Stomach (tissue), 7 donors: ENCODE measurements around the genes PLVAP and NIBAN3.

DNA sequence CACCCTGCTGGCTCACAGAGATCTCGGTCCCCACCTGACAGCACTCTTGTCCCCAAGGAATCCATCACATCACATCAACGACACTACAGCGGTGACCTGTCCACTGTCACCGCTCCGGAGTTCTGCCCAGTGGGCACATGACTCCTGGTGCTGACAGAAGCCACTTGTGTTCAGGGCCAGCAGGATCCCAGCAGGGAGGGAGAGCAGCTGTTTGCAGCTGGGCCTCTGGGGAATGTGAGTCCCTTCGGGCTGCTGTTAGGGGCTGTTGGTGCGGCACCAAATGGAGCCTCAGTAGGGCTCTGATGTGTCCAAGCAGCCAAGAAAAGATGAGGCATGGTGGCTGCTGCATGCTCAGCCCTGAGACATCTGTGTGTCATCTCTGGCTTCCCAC is 55.8 kb downstream of the F2RL3 start:
- PRO-cap: no peak
- RAMPAGE, long total RNA, 5 experiments: no peak in any of the 5 experiments
- RRBS: no CpG with 5 or more reads among the region's 7 CpGs

- PRO-cap: no peak
- RAMPAGE, long total RNA, 5 experiments: start-site peak on the plus strand in 1 of 5 experiments, at chr19:17112894-17113684 at its widest, 17 reads per replicate
- RRBS: 78% methylated on average over 6 of the region's 18 CpGs
These were observed 37.7 kb downstream of the MYO9B start for GRCh38 chr19:17113210-17113827.

GRCh38 chr19:17125289-17125465 is 49.6 kb downstream of the MYO9B start:
- PRO-cap: bidirectional peak, plus-strand start at chr19:17125553, minus-strand start at chr19:17125384
- RAMPAGE, long total RNA, 5 experiments: no peak in any of the 5 experiments
- RRBS: no CpG with 5 or more reads among the region's 2 CpGs

DNA sequence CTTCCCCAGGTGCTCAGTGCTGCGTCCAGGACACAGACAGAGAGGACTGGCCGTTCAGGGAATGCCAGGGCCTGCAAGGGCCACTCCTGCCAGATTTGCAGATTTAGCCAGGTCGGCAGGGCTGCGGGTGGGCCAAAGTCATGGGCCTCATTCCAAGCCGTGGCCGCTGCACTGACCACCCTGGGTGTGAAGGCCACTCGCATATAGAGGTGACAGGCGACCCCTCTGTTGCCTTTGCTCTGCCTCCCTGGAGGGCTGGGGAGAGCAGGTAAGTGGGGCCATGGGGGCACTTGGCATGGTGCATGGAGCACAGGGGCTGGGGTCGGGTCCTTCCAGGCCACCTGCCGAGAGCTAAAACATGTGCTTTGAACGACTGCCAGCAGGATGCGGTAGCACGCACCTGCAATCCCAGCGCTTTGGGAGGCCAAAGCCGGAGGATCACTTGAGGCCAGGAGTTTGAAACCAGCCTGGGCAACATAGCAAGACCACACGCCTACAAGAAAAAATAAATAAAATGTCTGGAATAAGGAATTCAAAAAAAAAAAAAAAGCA is 37.1 kb upstream of the USE1 start:
- PRO-cap: no peak
- RAMPAGE, long total RNA, 5 experiments: start-site peak on the plus strand in 1 of 5 experiments, centred at position 131 of the sequence, 20 reads per replicate
- RRBS: no CpG with 5 or more reads among the region's 16 CpGs

DNA sequence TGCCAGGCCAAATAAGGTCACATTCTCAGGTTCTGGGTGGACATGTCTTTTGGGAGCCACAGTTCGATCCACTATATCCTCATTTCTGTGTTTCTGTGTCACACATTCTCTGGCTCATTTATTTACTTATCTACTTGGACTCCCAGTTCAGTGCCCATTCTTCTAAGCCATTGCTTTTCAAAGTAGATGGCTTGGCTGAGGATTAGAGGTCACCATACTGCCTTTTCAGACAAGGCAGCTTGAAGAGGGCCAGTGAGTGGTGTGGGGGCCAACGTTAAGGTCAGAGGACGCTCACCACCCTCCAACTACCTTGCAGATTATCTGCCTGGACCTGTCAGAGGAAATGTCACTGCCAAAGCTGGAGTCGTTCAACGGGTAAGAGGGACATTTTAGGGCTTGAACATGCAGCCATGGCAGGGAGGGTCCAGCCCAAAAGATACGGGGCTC is 4.1 kb downstream of the BABAM1 start:
- PRO-cap: no peak
- RAMPAGE, long total RNA, 5 experiments: start-site peak on the plus strand in 1 of 5 experiments, centred at position 343 of the sequence, 8 reads per replicate
- RRBS: no CpG with 5 or more reads among the region's 6 CpGs

DNA sequence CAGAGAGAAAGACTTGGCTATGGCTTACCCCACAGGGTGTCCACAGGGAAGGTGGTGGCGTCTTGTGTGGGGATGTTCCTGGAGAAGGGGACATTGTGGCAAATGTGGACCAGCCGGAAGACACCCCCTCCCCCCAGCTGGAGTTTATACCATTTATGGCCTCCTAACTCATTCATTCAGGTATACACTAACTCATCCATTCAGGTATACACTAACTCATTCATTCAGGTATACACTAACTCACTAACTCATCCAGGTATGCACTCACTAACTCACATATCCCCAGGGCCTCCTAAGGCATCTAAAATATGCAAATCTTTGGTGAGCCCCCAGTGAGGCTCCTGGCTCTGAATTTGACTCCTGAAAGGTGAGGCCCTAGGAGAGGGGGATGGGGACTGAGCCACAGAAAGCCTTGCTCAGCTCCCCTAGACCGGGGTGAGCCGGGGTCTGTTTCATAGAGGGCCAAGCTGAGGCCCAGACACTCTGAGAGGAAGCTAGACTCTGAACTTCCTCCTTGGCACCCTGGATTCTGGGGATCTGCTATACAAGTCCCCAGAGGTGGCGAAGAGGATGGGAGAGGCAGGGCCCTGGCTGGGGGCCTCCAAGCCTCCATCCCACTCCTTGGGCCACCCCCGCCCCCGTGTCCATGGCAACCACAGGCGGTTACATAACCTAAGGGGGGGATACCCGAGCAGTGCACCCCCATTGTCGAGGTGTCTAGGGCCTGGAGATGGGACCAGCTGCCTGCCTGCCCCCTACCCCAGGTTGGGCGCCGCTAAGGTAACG is 877 bp downstream of the ABHD8 start:
- PRO-cap: unidirectional peak, plus-strand start at position 555 of the sequence
- RAMPAGE, long total RNA, 5 experiments: no peak in any of the 5 experiments
- RRBS: no CpG with 5 or more reads among the region's 13 CpGs

DNA sequence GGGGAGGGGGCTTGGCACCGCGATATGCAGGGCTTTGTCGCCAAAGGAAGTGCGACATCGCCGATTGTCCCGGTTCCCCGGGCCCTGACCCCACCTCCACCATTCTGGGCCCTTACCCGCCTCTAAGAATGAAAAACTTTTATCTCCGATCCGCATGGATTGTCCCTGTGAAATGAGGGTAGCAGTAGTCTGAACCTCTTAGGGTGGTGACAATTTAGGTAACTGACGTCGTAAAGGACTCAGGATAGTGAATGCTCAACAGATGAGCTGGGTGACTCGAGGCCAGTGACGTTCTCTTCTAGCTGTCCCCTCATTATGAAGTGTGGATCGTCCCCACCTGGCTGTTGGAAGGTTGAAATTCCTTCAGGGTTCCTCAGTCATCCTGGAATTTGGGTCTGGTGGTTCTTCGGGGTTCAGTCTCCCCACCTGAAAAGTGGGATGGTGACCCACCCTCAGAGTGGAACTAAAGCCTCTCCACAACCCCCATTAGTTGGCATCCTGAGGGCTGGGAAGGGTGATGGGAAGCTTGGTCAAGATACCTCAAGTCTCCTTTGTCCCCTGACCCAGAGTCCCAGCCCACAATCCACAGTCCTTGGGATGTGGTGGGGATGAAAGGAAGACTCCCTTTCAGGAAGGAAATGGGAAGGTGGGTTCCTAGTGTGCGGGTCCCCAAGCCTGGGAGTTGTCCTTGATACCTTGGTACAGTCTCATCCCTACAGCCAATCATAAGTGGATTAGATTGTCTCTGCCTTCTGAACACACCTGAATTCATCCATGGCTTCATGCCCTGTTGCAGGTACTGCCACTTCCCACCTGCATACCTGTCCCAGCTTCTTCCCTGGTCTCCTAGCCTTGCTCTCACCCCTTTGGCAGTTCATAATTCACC is 931 bp downstream of the DDA1 start:
- PRO-cap: no peak
- RAMPAGE, long total RNA, 5 experiments: no peak in any of the 5 experiments
- RRBS: under 1% methylated on average over 7 of the region's 18 CpGs

DNA sequence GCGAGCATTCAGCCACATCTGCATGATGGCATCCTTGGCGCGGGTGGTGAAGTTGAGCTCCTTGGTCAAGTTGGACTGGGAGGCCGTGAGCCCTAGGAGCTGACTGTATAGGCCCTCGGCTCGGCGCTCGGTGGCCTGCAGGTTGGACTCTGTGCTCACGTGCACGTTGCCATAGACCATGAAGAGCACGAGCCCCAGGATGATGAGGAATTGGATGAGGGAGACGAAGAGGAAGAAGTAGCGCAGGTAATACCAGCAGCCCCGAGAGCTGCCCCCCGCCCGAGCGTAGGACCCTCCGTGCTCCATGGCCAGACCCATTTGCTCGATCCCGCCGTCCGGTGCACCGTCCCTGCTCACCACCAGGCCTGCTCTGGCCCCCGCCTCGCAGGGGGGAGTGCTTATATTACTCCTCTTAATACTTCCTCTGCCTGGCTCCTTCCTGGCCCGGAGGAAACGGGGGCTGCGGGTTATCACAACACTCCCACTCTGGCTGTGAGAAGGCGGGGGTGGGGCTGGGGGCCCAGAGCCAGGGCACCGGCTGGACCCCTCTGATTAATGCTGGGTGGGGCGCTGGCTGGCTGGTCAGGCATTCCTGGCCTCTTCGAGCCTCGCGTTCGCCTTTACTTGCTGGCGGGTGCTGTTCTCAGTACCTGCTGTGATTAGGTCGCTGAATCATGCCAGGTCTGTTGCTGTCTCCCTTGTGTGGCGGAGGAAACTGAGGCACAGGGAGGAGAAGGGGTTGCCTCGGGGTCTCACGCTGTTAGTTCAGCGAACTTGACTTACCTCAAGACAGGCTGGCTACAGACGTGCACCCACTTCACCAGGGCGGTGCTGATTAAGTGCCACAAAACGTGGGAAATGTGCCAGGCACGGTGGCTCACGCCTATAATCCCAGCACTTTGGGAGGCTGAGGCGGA is at the start of gene PLVAP:
Gene PLVAP, minus strand, starts transcription at position 372 of the 917 bp plus-strand sequence.
- PRO-cap: unidirectional peak, minus-strand start at position 77 of the sequence; bidirectional peak, plus-strand start at position 551 of the sequence, minus-strand start at position 372 of the sequence
- RAMPAGE, long total RNA, 5 experiments: start-site peak on the minus strand in 2 of 5 experiments, centred at positions 178 to 381 of the sequence, 12 to 52 reads per replicate
- RRBS: 9% methylated on average over 7 of the region's 47 CpGs

DNA sequence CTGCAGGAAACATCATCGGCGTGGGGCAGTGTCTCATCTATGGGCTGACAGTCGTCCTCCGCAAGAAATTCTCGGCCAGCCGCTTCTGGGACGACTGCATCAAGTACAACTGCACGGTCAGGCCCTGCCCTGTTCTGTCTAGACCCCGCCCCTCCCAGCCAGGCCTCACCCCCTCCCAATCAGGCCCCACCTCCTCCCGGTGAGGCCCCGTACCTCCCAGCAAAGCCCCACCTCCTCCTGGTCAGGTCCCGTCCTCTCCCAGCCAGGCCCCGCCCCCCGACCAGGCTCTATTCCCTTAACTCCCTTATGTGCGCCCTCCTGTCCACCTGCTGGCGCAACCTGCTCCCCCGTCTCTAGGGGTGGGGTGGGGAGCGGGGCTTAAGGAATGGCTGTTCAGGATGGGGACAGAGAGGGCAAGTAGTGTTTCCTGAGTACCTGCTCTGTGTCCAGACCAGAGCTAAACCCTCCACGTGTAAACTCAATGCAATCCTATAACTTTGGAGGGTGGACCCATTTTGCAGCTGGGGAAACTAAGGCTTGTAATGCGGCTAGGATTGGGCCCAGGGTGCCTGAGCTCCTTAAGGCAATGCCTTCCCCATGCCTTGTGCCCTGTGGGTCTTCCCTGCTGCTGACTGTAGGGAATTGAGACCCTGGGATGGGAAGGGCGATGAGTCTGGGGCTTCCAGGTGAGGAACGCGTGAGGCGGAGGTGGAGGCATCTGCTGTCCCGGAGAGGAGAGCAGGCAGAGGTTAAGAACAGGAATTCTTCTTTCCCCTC is 18.9 kb downstream of the SLC27A1 start:
- PRO-cap: unidirectional peak, minus-strand start at position 105 of the sequence; unidirectional peak, minus-strand start at position 140 of the sequence
- RAMPAGE, long total RNA, 5 experiments: start-site peak on the plus strand in 1 of 5 experiments, centred at position 493 of the sequence, 5 reads per replicate
- RRBS: no CpG with 5 or more reads among the region's 25 CpGs

GRCh38 chr19:17526860-17527853 is at the start of gene NIBAN3:
Gene NIBAN3, plus strand, starts transcription at chr19:17527267.
- PRO-cap: no peak
- RAMPAGE, long total RNA, 5 experiments: no peak in any of the 5 experiments
- RRBS: 54% methylated on average over 10 of the region's 31 CpGs

GRCh38 chr19:17572239-17572909 is 16.9 kb downstream of the COLGALT1 start:
- PRO-cap: no peak
- RAMPAGE, long total RNA, 5 experiments: start-site peak on the plus strand in 3 of 5 experiments, at chr19:17572479-17572688 at its widest, 6 to 12 reads per replicate
- RRBS: no CpG with 5 or more reads among the region's 15 CpGs

GRCh38 chr19:17686024-17686627 is 2.0 kb downstream of the UNC13A start:
- PRO-cap: no peak
- RAMPAGE, long total RNA, 5 experiments: no peak in any of the 5 experiments
- RRBS: no CpG with 5 or more reads among the region's 15 CpGs

DNA sequence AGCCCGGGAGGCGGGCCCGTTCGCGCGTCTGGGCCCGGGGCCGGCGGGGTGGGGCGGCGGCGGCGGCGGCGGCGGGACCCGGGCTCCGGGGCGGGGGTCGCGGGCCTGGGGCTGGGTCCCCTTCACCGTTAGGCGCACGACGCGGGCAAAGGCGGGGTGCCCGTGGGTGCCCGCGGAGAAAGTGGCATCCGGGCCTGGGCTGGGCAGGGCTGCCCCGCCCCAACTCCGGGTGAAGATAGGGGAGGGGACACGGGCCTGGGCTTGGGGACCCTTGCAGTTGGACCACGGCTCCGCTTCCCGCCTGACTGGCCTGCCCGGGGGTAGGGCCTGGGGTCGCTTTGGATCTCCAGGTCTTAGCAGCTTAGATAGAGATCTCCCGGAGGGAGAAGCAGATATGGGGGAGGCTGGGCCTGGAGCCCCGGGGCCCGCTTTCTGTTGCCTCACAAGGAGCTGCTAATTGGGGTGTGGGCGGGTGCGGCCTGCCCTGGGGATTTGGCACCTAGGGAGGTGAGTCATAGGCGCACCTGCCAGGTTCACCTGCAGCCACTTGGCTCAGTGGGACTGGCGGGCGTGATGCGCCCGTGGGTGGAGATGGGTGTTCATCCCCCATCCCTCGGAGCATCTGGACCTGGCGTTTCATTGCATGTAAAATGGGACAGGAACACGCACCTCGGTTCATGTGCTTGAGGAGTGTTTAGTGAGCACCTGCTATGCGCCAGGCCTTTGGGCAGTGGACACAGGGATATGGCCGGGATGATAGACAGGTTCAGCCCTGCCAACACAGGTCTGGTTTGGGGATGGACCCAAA is 571 bp downstream of the MAP1S start:
- PRO-cap: unidirectional peak, minus-strand start at position 434 of the sequence
- RAMPAGE, long total RNA, 5 experiments: start-site peak on the plus strand in 1 of 5 experiments, centred at position 670 of the sequence, 5 reads per replicate
- RRBS: 3% methylated on average over 26 of the region's 55 CpGs

- PRO-cap: unidirectional peak, minus-strand start at chr19:17721948
- RAMPAGE, long total RNA, 5 experiments: no peak in any of the 5 experiments
- RRBS: no CpG with 5 or more reads among the region's 6 CpGs
These were observed 2.5 kb downstream of the MAP1S start for GRCh38 chr19:17721851-17722117.

DNA sequence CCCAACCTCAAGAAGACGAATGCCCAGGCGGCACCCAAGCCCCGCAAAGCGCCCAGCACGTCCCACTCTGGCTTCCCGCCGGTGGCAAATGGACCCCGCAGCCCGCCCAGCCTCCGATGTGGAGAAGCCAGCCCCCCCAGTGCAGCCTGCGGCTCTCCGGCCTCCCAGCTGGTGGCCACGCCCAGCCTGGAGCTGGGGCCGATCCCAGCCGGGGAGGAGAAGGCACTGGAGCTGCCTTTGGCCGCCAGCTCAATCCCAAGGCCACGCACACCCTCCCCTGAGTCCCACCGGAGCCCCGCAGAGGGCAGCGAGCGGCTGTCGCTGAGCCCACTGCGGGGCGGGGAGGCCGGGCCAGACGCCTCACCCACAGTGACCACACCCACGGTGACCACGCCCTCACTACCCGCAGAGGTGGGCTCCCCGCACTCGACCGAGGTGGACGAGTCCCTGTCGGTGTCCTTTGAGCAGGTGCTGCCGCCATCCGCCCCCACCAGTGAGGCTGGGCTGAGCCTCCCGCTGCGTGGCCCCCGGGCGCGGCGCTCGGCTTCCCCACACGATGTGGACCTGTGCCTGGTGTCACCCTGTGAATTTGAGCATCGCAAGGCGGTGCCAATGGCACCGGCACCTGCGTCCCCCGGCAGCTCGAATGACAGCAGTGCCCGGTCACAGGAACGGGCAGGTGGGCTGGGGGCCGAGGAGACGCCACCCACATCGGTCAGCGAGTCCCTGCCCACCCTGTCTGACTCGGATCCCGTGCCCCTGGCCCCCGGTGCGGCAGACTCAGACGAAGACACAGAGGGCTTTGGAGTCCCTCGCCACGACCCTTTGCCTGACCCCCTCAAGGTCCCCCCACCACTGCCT is 8.0 kb downstream of the MAP1S start:
- PRO-cap: no peak
- RAMPAGE, long total RNA, 5 experiments: start-site peak on the plus strand in 1 of 5 experiments, centred at position 498 of the sequence, 10 reads per replicate
- RRBS: 84% methylated on average over 37 of the region's 63 CpGs

DNA sequence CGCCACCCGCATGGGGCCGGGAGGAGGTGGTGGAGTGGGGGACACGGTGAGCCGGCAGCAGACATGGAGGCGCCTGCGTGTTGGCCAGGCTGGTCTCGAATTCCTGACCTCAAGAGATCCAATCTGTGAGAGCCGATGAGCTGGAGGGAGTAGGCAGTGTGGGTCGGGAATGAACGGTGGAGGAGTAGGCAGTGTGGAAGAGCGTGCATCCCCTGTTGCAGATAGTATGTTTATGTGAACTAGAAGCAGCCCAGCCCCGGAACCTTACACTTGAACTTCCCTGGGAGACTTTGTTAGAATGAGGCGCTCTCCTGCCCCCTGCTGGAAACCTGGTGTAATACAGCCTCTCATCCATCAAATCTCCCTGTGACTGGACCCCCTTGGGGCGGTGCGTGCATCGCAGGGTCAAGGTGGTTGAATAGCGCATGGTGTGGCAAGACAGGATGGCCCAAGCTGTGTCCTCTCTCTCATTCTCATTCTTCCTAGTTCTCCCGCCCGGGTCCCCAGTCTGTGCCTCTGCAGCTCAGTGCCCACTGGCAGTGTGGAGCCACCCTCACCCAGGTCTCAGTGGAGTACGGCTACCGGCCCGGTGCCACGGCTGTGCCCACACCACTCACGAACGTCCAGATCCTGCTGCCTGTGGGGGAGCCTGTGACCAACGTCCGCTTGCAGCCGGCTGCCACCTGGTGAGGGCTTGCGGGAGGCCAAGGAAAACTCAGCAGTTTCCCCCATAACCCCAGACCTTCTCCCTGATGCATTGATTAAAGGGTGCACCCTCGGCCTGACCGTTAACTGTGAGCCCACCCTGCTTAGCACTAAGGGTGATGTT is 10.5 kb upstream of the B3GNT3 start:
- PRO-cap: no peak
- RAMPAGE, long total RNA, 5 experiments: no peak in any of the 5 experiments
- RRBS: 53% methylated on average over 10 of the region's 32 CpGs

GRCh38 chr19:17790286-17790742 is 4.6 kb upstream of the B3GNT3 start:
- PRO-cap: no peak
- RAMPAGE, long total RNA, 5 experiments: no peak in any of the 5 experiments
- RRBS: no CpG with 5 or more reads among the region's 1 CpG

DNA sequence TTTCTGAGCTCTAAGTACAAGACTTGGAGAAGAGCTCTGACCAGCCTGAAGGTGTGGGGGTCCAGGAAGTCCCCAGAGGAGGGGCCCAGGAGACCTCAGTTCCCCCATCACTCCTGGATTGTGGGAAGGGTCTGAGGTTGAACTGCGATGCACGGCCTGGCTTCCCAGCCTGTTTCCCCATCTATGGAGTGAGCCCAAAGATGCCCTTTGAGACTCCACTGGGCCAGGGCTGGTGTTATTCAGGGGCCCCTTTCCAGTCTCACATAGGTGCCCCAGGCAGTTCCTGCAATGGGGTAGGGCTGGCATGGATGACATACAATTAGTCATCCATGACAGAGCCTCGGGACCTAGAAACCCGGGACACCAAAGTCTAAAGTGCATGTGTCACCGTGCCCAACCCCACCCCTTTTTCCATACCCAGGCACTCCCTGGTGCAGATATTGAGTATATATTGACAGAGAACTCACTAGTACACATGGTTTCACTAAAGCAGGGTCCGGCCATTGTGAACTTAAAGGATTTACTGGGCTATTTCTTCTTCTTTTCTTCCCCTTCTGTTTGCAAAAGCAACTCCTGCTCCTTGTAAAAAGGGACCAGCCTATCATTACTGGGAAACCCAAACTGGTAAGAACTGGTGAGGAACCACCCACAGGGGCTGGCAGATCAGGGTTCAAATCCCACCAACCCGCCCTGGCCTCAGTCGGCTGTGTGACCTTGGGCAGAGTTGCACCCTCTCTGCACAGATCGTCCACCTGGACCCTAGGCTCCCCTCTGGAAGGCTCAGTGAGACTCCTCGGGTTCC is 2.6 kb downstream of the B3GNT3 start:
- PRO-cap: bidirectional peak, plus-strand start at position 476 of the sequence, minus-strand start at position 265 of the sequence
- RAMPAGE, long total RNA, 5 experiments: no peak in any of the 5 experiments
- RRBS: no CpG with 5 or more reads among the region's 10 CpGs

GRCh38 chr19:17841099-17842269 is 6.3 kb downstream of the JAK3 start:
- PRO-cap: bidirectional peak, plus-strand start at chr19:17842321, minus-strand start at chr19:17842039
- RAMPAGE, long total RNA, 5 experiments: no peak in any of the 5 experiments
- RRBS: 11% methylated on average over 22 of the region's 56 CpGs

GRCh38 chr19:17883535-17884102 is 11.9 kb downstream of the SLC5A5 start:
- PRO-cap: no peak
- RAMPAGE, long total RNA, 5 experiments: no peak in any of the 5 experiments
- RRBS: 38% methylated on average over 3 of the region's 32 CpGs